Diencephalon (tissue), 2 donors: ENCODE measurements around a stretch of chr9.

GRCh38 chr9:136565234-136565947 is 19.5 kb upstream of the NOTCH1 start:
- RAMPAGE, long total RNA, result no peak

- RAMPAGE, long total RNA, result no peak
These were observed 41.3 kb upstream of the NOTCH1 start for GRCh38 chr9:136586982-136587651.

- RAMPAGE, long total RNA, result no peak
These were observed 2.4 kb upstream of the EGFL7 start for GRCh38 chr9:136660119-136660932.

GRCh38 chr9:136671516-136672392 is 9.0 kb downstream of the EGFL7 start:
- RAMPAGE, long total RNA, result no peak

GRCh38 chr9:136677783-136678320 is 9.4 kb downstream of the AGPAT2 start:
- RAMPAGE, long total RNA, result no peak

- RAMPAGE, long total RNA, result no peak
These were observed 2.9 kb upstream of the AGPAT2 start for GRCh38 chr9:136690063-136690687.

GRCh38 chr9:136821050-136822315 is 13.7 kb downstream of the RABL6 start:
- RAMPAGE, long total RNA, result no peak

GRCh38 chr9:136840531-136841125 is 1.6 kb upstream of the AJM1 start:
- RAMPAGE, long total RNA, result no peak

GRCh38 chr9:136900821-136901426 is 14.6 kb downstream of the TRAF2 start:
- RAMPAGE, long total RNA, result no peak

- RAMPAGE, long total RNA, result no peak
These were observed 15.3 kb downstream of the TRAF2 start for GRCh38 chr9:136901427-136902288.

GRCh38 chr9:136919965-136920622 is 24.4 kb downstream of the FBXW5 start:
- RAMPAGE, long total RNA, result no peak

DNA sequence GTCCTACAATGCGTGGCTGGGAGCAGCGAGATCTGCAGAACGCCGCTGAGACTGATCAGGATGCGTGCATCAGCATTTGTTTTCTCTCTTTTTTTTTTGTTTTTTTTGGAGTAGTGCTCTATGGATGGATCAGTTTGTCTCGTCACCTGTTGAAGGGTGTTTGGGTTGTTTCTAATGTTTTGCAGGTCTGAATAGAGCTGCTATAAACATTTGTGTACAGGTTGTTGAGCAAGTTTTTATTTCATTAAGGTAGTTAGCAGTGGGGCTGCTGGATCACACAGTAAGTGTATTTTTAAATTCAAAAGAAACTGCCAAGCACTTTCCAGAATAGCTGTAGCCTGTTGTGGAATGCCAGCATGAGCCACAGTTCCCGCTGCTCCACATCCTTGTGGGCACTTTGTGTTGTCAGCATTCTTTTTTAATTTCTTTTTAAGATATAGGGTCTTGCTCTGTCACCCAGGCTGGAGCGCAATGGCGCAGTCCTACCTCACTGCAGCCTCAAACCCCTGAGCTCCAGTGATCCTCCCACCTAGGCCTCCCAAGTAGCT is 14.6 kb downstream of the FBXW5 start:
- RAMPAGE, long total RNA, result no peak

DNA sequence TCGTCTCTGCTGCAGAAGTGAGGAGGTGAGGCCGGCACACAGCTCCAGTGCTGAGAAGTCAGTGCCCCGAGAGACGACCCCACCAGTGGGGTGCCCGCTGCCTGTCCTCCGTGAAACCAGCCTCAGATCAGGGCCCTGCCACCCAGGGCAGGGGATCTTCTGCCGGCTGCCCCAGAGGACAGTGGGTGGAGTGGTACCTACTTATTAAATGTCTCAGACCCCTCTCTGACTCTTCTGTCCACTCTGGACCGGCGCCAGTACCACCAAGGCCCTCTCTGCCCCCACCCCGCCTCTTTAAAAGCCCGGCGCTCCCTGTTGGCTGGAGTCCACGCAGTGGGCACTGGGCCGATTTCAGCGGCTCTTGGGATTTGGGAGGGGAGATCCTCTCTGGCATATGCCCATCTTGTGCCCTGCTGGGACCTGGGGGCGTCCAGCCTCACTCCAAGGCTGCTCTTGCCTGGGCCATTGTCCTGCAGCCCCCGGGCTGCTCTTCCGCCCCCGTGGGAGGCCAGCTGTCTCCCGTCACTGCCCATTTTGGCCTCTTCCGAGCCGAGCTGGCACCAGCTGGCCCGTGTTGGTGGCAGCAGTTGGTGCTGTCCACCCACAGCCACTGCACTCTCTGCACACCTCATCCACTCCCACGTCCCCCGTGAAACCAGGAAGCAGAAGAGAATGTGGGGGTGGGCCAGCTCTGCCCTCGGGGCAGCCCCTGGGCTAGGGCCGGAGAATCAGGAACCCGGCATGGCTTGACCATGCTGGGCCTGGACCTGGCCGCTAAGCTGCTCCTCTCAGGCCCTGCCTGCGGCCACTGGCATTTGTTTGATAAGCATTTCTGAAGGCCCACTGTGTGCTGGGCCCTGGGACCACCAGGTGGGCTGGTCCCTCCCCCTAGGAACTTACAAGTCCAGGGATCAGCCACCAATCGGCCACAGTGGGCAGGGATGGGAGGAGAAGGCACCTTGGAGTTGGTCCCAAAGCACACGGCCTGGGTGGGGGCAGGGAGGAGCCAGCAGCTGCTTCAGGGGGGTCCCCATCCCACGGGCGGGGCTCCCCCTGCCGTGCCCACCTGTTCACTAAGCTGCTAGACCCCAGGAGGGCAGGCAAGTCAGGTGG is 2.1 kb downstream of the C8G start:
- RAMPAGE, long total RNA, result no peak

DNA sequence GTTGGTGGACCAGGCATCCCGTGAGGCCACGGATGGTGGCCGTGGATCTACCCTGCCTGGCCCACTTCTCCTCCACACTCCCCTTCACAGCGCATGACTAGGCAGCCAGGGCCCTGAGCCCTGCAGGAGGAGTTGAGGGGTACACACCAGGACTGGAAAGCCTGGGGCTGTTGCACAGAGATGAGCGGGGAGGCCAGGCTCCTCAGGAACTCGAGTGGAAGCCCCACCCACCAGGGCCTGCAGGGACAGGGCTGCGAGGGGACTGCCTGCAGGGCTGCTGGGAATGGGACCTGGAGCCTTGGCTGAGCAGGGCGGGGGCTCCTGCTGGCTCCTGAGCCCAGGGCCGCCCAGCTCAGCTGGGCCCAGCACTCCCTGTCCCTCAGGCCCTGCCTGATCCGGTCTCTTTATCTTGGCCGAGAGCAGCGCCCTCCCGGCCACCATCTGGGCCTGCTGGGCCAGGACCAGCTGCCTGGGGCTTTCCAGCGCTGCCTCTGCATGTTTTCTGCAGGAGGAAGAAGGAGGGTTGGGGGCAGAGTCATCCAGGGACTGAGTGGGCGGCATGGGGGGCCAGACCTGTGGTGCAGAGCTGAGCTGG is 9.2 kb downstream of the LCN12 start:
- RAMPAGE, long total RNA, result no peak

- RAMPAGE, long total RNA, result no peak
These were observed 12.1 kb downstream of the LCN12 start for GRCh38 chr9:136964115-136964585.

DNA sequence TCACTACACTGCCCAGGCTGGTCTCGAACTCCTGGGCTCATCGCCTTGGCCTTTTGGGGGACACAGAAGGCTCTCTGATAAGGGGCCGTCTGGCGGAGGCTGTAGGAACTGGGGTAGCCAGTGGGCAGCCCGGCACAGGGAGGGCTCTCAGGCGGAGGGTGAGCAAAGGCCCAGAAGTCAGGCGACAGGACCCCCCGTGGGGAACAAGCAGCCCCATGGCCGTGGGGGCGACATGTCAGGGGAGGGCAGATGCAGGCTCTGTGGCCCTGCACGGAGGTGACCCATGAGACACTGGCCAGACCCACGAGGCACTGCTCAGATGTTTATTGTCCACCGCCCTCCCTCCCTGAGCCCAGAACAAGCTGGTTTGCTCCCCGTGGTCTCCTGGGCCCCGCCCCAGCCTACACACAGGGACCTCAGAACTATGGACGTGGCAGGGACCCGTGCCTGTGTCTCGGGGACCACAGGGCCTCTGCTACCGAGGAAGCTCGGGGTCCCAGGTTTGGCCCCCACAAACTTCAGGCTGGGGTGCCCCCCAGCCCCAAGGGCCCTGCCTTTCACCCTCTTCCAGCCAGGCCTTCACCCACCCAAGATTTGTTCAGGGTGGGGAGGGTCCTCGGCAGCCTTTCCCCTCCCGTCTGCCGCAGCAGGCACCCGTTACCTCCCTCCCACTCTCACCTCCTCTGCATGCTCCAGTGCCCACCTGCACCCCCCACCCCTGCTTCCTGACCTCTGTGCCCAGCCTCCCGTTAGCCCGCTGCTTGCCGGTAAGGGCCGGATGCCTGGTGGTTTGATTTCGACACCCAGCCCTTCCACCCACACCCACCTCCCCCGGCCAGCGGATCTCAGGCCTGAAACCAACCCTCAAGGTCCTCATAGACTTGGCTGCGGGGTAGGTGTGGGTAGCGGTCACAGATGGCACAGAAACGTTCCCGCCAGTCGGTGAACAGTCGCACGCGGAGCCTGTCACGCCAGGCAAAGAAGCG is 1.7 kb downstream of the FUT7 start:
- RAMPAGE, long total RNA, result no peak

DNA sequence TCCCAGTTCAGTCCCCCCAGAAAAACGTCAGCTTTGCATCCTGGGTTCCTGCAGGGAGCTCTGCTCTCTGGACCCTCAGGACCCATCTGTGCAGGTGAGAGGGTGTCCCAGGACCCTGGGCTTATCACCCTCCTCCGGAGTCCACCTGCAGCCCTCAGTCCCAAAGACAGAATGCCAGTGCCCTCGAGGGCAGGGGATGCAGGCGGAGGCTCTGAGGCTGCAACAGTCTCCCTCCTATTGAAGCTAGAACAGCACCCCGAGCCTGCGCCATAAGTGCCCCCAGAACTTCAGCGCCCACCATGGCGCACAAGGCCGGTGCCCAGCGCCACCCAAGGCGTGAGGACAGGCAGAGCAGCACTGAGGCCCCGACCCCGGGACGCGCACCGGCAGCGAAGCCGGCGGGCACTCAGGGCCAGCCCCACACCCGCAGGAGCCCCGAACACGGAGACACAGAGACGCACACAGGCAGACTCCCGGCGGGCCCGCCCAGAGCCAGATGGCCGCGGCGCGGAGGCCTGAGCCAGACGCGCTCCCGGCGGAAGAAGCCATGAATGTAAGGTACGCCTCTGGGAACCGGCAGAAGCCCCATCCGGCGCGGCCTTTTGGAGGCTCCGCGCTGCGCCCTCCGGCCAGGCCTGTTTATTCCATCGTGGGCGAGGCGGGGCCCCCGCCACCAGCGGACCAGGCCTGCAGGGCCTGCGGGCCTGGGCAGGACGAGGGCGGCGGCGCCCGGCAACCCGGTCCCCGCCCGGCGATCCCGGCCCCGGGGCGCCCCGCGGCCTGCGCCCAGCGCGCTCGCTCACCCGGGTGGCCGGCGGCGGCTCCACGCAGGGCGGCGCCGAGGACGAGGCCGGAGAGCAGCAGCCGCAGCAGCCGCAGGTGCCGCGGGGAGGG is 655 bp downstream of the NPDC1 start:
- RAMPAGE, long total RNA, result no peak

DNA sequence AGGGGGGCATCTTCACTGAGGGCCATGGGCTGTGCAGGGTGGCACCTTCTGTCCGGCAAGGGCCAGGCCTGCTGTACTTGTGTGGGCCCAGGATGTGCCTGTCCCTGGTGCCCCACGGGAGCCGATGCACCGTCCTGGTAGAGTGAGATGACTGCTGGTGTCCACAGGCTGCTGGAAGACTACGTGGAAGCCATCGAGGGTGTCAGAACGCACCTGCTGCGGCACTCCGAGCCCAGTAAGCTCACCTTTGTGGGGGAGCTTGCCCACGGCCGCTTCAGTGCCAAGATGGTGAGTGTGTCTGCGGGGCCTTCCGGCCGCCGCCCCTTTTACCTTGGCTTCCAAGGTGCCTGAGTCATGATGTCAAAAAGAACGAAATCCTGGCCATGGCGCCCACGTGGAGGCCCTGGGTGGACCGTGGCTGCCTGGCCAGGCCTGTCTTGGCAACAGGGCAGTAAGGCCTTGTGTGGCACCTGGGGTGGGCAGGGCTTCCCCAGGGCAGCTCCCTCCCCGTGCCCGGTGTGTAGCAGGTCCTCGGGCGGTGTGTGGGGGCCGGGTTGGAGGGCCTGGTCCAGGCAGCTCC is 7.9 kb downstream of the DPP7 start:
- RAMPAGE, long total RNA, result no peak

- RAMPAGE, long total RNA, result no peak
These were observed 2.3 kb upstream of the DPP7 start for GRCh38 chr9:137116531-137117495.

GRCh38 chr9:137167907-137168879 is 1.7 kb downstream of the LRRC26 start:
- RAMPAGE, long total RNA, result no peak